ENCODE measurements around the genes NFATC2IP, SPN, CDIPT and ASPHD1.

DNA sequence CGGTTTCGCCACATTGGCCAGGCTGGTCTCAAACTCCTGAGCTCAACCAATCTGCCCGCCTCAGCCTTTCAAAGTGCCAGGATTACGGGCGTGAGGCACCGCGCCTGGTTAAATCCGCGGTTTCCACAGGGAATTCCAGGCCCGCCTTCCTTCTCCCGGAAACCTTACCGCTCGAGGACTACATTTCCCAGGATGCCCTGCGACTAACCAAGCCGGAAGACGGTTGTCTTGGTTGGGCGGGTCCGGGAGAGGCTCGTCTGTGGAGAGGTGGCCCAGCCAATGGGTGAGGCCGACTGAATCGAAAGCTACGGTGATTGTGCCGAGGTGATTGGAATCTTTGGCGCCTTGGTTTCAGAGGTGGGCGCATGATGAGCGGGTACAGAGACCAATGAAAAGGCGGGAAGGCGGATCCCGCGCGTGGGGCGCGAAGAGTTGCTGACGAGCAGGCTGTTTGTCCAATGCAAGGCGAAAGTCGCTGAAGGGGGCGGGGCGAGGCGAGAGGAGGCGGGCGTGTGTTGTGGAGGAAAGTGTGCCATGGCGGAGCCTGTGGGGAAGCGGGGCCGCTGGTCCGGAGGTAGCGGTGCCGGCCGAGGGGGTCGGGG lies at the start of gene NFATC2IP:
NFATC2IP (plus strand) TSS at position 460 of the 602 bp plus-strand sequence.
- RRBS: 5% methylated on average over 7 of the region's 49 CpGs

GRCh38 chr16:28954246-28954899 lies 3.6 kb downstream of the NFATC2IP start:
- RRBS: no CpG with 5 or more reads among the region's 7 CpGs

GRCh38 chr16:29132163-29133041 lies 147.6 kb downstream of the LAT start:
- RRBS: no CpG with 5 or more reads among the region's 29 CpGs

GRCh38 chr16:29147690-29148161 lies 162.9 kb downstream of the LAT start:
- RRBS: no CpG with 5 or more reads among the region's 11 CpGs

- RRBS: no CpG with 5 or more reads among the region's 16 CpGs
These were observed 197.6 kb downstream of the LAT start for GRCh38 chr16:29182354-29182992.

- RRBS: no CpG with 5 or more reads among the region's 13 CpGs
These were observed 186.6 kb downstream of the NPIPB11 start for GRCh38 chr16:29220001-29220286.

DNA sequence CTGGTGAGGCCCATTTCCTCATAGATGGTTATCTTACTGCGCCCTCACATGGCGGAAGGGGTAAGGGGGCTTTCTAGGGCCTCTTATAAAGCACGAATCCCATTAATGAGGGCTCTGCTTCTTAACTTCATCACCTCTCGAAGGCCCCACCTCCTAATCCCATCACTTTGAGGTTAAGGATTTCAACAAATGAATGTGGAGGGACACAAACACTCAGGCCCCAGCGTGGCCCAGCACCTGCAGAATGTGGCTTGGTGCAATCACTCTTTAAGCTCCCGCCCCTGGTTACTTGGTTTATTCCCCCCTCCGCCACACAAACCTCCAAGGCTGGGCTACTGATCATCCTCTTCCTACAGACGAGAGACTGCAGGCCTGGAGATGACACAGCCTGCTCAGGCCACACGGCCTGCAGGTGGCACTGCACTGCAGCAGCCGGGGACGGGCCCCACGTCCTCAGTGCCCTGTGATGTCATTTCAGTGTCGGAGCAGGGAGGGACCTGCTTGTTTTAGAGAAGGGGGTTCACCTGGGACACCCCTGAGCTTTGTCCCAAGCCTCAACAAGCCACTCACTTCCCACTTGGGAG lies 178.6 kb downstream of the NPIPB11 start:
- RRBS: no CpG with 5 or more reads among the region's 13 CpGs

- RRBS: no CpG with 5 or more reads among the region's 20 CpGs
These were observed at the start of gene SPN for GRCh38 chr16:29663020-29663857. Gene SPN, plus strand, starts transcription at chr16:29663247.

GRCh38 chr16:29697908-29698323 lies 18.9 kb downstream of the QPRT start:
- RRBS: no CpG with 5 or more reads among the region's 1 CpG

GRCh38 chr16:29698548-29699779 lies 20.0 kb downstream of the QPRT start:
- RRBS: no CpG with 5 or more reads among the region's 20 CpGs

DNA sequence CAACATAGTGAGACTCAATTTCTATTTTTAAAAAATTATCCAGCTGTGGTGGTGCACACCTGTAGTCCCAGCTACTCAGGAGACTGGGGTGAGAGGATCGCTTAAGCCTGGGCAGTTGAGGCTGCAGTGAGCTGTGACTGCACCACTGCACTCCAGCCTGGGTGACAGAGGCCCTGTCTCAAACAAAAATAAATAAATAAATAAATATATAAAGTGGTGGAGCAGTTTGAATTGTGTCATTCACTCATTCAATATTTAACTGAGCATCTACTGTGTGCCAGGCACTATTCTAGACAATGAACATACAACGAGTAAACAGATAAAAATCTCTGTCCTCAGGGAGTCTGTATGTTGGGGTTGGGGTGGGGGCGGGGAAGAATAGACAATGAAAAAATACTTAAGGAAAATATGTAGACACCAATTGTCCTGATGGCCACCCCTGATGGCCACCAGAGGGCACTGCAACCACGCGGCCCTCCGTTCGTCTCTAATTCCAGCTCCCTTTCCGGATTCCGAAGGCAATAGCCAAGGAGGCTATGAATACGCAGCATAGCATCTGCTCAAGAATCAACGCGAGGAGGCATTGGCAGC lies 21.3 kb downstream of the QPRT start:
- RRBS: no CpG with 5 or more reads among the region's 12 CpGs

- RRBS: no CpG with 5 or more reads among the region's 9 CpGs
These were observed 29.9 kb downstream of the QPRT start for GRCh38 chr16:29708757-29709415.

DNA sequence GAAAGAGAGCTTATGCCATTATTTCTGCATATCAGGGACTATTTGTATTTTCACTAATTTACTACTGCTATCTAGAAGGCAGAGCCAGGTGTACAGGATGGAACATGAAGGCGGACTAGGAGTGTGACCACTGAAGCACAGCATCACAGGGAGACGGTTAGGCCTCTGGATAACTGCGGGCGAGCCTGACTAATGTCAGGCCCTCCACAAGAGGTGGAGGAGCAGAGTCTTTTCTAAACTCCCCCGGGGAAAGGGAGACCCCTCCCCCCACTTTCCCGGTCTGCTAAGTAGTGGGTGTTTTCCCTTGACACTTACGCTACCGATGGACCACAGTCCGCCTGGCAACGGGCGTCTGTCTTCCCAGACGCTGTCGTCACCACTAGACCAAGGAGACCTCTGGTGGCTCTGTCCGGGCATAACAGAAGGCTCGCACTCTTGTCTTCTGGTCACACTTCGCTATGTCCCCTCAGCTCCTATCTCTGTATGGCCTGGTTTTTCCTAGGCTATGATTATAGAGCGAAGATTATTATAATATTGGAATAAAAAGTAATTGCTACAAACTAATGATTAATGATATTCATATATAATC lies 24.3 kb downstream of the C16orf54 start:
- RRBS: no CpG with 5 or more reads among the region's 17 CpGs

GRCh38 chr16:29744403-29745120 lies 1.2 kb downstream of the C16orf54 start:
- RRBS: no CpG with 5 or more reads among the region's 26 CpGs

- RRBS: no CpG with 5 or more reads among the region's 17 CpGs
These were observed 1.8 kb upstream of the MAZ start for GRCh38 chr16:29804348-29805077.

DNA sequence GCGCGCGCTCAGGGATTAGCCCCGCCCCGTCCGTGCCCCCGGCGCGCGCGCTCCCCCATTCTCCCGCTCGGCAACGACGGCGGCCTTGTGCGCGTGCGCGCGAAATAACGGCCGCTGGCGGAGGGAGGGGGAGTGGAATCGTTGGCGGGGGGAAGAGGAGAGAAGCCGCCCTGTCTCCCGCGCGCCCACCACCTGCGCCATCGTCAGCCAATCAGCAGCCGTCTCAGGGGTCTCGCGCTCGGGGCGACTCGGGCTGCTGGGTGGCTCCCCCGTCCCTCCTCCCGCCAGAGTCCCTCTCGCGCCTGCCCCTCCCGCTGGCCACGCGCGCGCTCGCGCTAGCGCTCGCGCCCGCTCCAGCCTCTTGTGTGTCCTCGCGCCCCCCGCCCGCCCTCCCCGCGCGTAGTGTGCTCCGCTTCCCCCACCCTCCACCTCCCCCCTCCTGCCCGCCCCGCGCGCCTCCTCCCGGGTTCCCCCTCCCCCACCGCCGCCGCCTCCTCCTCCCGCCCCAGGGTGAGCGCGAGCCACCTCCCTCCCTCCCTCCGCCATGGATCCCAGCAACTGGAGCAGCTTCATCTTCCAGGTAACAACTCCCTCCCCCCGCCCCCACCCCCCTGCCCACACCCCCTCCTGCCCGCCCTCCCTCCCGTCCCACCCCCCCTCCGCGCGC lies 595 bp upstream of the MAZ start:
- RRBS: 11% methylated on average over 4 of the region's 79 CpGs

- RRBS: no CpG with 5 or more reads among the region's 13 CpGs
These were observed 751 bp downstream of the MVP start for GRCh38 chr16:29820678-29821748.

DNA sequence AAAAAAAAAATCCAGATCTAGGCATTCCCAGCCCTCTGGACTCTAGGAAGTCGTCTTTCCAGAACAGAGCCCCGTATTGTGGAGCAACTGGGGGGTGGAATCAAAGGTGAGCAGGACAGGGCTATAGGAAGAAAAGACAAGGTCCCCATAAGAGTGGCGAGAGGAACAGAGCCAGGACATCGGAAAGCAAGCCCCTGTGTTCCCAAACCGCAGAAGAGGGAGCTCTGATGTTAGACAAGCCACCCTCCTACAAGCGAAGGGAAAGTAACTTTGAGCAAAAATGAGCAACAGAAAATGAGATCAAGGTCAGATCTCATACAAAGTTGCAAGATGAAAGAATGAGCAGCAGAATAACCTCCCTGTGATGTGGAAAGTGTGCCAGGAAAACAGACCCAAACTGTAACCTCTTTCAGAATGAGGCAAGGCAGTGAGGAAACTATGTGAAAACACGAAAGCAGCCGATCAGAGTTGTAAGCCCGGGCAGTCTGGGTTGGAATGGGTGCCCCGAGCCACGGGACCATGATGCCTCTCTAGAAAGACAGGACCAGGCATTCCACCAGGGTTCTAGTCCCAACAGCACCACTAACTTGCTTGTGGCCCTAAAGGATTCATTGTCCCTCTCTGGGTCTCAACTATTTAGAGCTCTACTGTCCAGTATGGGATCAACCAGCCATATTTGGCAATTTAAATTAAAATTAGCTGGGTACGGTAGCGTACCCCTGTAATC lies 6.8 kb downstream of the MVP start:
- RRBS: no CpG with 5 or more reads among the region's 13 CpGs

GRCh38 chr16:29862540-29863432 lies at the start of gene CDIPT:
Gene CDIPT, minus strand, starts transcription at chr16:29863226.
- RRBS: 1% methylated on average over 46 of the region's 71 CpGs

DNA sequence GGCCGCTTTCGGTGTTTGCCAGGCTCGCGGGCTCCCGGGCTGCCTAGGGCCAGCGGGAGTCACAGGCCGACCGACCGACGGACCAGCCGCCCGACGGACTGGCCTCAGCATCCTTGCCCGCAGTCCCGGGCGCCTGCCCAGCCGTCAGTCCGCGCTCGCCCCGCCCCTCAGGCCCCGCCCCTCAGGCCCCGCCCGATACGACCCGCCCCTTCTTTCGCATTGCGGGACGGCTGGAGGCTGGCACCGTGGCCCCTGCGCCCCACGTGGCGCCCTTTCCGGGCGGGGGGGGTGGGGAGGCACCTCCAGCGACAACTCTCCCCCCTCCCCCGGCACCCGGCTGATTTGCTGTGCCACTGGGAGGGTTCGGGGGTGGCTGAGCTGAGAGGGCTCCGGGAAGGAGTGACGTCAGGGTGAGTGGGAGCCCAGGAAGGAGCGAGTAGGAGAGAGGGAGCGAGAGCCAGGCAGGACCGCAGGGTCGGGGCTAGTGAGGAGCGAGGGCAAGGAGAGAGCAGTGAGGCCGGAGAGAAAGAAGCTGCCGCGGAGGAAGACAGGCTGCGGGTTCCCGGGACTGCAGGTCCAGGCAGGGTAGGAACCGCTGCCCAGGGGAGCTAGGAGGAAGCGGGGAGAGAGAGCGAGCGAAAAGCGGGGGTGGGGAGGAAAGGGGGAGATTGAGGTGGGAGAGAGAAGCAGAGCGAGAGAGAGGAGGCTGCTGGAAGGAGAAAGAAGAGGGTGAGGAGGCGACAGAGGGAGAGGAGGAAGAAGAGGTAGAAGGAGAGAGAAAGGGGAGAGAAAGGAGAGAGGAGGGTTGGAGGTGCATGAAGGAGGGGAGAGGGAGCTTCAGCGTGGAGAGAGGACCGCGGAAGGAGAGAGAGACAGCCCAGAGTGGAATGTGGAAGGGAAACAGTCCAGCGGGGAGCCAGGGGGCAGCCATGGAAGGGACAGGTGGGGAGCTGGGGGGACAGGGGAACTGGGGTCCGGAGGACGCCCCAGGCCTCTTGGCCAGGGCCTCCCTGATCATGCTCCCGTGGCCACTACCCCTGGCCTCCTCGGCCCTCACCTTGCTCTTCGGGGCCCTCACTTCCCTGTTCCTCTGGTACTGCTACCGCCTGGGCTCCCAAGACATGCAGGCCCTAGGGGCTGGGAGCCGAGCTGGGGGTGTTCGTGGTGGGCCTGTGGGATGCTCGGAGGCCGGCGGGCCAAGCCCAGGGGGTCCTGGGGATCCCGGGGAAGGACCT lies at the start of gene ASPHD1:
ASPHD1 (plus strand) TSS at position 332 of the 1,235 bp plus-strand sequence.
- RRBS: 2% methylated on average over 18 of the region's 74 CpGs

Measured in foreskin fibroblast (primary cell).